Mucosa of descending colon (tissue), 1 donor: ENCODE measurements around the gene SKOR2.

DNA sequence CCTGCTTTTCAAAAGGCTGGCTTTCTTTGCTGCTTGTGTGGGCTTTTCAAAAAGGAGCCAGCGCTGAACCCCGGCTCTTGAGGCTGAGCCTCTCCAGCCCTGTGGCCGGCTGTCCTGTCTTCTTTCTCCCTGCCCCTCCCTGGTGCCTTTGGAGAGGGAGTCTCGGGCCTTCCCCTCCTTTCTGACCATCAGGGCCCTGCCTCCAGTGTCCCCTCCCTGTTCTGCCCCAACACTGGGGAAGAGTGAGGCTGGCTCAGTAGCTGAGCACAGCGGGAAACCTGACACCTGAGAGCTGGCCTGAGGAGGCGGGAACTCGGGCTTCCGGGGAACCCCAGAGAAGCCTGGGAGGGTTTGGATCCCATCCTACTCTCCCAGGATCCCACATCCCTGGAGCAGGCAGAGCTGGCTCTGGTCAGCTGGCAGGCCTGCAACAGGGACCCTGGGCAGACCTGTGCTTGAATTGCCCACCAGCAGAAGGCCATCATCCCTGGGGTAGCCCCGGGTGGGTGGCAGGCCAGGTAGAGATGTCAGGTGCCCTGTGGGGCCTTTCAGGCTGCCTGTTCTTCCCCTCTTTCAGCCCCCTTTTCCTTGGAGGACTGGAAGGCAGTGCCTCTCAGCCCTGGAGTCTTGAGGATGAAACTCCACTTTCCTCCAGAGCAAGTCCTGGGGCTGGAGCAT is 91.2 kb downstream of the RNF165 start:
- PRO-cap: no peak

- PRO-cap: no peak
These were observed 33.5 kb downstream of the LOXHD1 start for GRCh38 chr18:46623518-46623949.

DNA sequence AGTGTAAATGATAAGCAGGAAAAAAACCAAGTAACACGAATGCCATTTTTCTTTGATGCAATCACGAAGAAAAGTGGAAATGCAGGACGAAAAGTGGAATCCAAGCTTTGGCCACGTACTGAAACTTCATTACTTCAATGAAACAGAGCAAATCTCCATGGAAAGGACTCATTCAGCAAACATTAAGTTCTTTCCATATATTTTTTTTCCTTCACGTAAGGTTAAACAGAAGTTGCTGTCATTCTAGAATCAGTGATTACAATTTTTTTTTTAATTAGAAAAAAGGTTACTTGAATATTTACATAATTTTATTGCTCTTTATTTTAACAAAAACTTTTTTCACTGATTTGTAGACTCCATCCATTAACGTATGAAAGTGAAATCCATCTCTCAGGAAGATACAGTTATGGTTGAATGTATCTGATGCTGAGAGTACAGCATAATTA is 55.0 kb upstream of the ST8SIA5 start:
- PRO-cap: no peak

DNA sequence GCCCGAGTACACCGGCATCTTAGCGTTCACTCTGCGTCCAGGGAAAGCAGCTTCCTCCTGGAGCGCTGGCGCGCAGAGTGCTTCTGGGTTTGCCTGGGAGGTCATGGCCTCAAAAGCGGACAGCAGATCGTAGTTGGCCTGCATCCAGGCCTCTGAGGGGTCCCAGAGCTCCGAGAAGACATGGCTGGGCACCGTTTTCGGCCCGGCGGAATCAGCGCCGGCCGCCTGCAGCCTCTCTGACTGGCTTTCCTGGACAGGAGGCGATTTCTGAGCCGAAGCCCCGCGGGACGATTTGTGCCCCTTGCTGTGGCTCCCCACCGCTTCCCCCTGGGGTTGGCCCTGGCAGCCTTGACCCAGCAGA is 12.5 kb downstream of the ELOA2 start:
- PRO-cap: no peak

DNA sequence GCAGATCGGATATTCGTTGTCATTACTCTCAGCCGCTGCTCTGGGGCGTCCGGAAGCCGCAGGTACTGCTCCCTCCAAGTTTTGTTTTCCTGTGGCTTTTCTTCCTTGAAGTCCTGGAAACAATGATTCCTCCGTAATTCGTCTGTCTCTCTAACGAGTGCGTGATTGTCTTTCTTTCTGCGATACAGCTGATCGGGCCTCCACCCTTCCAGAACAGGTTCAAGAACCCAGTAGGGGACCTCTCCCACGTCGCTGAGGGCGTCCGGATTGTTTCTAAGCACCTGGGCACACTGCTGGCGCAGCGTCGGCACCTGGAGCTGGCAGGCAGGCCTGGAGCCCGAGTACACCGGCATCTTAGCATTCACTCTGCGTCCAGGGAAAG is 2.1 kb downstream of the ELOA2 start:
- PRO-cap: no peak

DNA sequence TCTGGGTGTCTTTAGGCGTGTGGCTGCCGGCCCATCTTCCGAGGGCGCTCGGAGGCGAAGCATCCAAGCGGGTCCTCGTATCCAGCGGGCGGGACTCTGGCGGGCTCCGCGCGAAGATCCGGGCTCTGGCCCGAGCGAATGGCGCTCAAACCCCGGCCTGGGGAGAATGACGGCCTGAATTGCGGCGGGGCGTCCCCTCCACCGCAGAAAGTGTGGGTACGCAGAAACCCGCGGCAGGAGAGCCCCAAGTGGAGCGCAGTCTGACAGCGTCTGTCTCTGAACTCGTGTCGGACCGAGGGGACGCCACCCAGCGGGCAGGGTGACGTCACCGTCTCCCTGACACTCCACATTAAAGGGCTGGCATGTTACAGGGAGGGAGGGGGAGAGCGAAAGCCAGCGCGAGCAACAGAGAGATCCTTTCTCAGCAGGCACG is at the start of gene SKOR2:
Gene SKOR2, minus strand, starts transcription at position 278 of the 433 bp plus-strand sequence.
- PRO-cap: no peak

GRCh38 chr18:47423080-47423502 is 171.6 kb upstream of the SKOR2 start:
- PRO-cap: no peak

- PRO-cap: no peak
These were observed 98.2 kb upstream of the SMAD2 start for GRCh38 chr18:48028525-48029204.

GRCh38 chr18:48441249-48441674 is 32.1 kb upstream of the ZBTB7C start:
- PRO-cap: no peak

GRCh38 chr18:48589818-48590420 is 51.1 kb downstream of the CTIF start:
- PRO-cap: no peak

DNA sequence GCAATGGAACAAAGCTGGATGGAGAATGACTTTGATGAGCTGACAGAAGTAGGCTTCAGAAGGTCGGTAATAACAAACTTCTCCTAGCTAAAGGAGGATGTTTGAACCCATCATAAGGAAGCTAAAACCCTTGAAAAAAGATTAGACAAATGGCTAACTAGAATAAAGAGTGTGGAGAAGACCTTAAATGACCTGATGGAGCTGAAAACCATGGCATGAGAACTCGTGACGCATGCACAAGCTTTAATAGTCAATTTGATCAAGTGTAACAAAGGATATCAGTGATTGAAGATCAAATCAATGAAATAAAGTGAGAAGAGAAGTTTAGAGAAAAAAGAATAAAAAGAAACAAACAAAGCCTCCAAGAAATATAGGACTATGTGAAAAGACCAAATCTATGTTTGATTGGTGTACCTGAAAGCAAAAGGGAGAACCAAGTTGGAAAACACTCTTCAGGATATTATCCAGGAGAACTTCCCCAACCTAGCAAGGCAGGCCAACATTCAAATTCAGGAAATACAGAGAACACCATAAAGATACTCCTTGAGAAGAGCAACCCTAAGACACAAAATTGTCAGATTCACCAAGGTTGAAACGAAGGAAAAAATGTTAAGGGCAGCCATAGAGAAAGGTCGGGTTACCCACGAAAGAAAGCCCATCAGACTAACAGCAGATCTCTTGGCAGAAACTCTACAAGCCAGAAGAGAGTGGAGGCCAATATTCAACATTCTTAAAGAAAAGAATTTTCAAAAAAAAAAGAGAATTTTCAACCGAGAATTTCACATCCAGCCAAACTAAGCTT is 111.5 kb downstream of the CTIF start:
- PRO-cap: no peak

DNA sequence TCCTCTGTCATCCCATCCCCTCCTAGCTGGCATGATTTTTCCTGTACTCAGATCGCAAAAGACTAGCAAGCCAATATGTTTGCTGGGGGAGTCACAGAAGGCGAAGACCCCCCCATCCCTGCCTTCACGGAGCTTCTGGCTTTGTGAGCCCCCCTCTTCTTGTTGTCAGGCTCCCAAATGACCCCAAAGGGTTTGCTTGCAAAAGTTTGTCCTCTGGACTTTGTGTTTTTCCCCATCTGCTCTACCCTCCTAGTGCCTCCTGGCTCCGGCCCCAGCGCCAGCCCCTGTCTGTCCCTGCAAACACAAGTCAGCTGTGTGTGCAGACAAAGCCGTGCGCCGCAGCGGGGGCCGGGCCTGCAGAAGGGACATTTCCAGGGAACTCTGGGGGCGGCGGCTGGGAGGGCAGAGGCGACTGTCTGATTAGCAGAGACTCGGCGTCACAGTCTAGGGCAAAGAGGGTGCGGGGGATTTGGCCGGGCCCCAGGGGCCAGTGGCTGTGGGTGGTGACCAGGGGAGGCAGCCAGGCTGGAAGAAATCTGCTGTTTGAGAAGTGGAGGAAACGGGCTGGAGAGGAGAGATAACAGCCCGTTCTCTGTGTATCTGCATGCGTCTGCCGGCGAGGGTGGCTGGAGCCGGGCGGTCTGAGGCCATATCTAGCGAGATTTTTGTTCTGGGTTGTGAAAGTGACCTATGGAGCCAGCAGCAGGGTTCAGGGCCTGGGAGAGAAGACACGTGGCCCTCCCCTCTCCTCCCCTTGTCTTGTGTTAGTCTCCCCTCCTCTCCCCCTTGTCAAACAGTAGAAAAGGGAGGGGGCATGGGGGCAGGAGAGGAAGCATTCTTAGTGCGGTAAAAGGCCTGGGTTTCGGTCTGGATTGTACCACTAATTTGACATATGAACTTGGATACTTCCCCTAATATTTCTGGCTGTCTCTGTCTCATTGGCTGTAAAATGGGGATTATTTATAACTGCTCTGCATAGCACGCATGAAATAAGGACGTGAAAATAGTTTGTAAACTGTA is 169.5 kb downstream of the SMAD7 start:
- PRO-cap: unidirectional peak, plus-strand start at position 605 of the sequence

- PRO-cap: no peak
These were observed 117.9 kb downstream of the SMAD7 start for GRCh38 chr18:48832832-48833350.

- PRO-cap: no peak
These were observed 100.0 kb downstream of the SMAD7 start for GRCh38 chr18:48850574-48851417.

- PRO-cap: no peak
These were observed 29.7 kb downstream of the SMAD7 start for GRCh38 chr18:48920838-48921596.

GRCh38 chr18:48926257-48927122 is 24.3 kb downstream of the SMAD7 start:
- PRO-cap: bidirectional peak, plus-strand start at chr18:48926785, minus-strand start at chr18:48926625

GRCh38 chr18:48934634-48935622 is 15.8 kb downstream of the SMAD7 start:
- PRO-cap: no peak

DNA sequence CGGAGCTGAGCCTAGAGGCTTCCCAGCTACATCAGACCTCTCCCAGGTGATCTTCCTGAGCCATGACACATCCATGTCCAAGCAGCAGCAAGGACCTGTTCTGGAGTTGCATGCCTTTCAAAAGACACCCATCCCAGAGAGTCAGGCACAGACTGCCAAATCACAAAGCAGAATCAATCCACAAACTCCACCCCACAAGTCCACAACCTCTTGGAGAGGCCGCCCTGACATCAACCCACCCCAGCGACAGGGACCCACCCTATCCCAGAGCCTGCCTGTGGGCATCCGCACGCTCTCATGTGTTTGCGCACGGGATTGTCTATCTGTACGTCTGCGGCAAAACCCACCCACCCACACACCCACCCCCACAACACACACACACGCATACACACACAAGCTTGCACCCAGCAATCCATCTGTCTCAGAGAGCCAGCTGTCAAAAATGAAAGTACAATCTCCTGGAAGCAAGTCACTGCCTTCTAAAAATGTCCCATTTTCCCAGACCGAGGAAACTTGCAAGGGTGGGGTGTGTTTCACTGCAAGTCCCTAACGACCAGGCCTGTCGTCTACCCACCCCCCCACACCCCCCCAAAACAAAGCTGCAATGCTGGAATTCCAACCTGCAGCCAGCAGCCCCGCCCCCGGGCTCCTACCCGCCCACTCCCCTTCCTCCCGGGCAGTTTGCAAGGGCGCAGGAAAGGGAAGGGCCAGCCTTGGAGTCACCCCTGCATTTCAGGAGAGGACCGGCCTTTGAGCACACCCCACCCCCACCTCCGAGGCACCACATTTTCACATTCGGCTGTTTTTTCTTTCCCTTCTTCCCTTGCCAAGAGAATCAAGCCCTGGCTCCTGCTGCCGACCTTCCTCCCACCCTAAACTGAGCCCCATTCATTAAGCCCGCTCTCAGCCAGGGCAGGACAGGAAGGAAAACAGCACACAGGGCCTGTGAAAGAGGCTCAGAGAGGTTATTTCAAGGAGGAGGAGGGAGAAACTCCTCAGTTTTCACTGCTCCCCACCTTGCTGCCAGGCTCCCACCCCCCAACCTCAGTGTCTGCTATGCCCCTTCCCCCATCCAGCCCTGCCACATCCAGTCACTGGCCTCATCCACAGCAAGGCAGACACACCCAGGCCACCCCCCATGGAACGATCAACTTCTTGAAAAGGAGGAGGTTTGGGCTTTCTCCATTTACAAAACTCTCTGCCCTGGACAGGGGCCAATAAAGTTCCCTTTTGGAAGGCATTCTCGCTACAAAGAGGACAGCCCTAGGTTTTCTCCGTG is 11.5 kb downstream of the SMAD7 start:
- PRO-cap: no peak

DNA sequence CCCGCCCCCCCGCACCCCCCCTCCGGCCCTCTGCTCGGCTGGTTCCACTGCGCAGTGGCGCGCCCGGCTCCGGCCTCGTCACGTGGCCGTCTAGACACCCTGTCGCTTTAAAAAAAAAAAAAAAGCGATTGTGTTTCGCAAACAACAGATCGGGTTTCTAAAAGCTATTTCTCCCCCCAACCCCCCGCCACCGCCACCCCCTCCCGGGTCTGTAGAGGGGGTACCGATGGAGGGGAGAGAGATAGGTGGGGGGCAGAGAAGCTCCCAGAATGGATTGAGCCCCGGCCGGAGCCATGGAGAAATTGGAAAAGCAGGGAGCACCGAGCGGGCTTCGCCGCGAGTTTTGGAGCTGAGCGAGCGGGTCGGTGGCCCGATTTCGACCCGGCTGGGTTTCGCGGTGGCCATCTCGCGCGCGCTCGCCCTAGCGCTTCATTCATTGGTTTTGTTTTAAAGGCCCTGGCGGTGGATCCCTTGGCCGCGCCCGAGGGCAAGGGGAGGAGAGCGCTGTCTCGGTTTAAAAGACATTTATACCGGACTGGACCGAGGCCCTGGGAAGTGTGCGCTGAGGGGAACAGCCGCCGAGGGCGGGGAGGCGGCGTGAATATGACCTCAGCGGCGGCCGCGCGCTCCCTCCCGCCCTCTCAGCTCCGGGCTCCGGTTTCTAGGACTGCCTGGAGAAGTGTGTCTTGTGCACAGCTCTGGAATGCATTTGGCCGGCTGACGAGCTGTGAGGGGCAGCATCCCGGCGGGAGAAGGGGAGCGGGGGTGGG is 1.6 kb upstream of the SMAD7 start:
- PRO-cap: bidirectional peak, plus-strand start at position 160 of the sequence, minus-strand start outside the sequence; bidirectional peak, plus-strand start at position 666 of the sequence, minus-strand start at position 564 of the sequence

DNA sequence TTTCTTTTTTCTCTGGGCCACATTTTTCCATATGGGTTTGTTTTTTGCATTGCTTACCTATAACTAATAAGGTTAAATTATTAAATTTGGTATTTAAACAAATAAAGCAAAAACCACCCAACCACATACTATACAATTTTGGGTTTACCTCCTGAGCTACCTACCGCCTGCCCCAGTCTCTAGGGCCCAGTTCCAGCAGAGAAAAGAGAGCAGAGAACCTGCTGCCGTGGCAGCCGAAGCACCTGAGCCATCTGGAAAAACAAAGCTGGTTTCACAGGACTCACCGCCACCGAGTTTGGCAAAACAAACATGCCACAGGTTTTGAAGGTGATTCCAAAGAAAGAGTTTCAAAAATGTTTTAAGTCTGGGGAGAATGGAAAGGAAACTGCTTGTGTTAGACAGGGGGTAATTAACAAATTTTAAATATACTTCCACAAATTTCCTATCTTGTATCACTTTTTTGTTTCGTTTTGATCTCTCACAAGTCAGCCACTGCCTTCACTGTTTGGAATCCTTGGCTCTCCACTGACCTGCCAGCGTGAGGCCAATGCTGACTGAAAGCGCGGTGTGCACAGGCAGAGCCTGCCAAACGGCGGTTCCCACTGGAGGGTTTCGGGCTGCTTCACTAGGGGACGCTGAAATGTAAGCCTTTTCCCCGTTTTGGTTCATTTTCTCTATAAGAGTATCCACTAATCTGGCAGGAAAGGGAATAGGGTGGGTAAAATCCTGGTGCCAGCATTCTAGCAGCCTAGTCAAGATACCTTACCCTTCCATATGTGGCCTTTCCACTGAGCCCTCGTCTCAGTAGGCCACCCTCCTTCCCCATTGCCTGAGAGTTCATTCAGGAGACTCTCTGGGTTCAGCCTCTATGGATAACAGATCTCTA is 91.7 kb downstream of the DYM start:
- PRO-cap: no peak